Left lung (tissue), 1 donor: Measurements from ENCODE around the gene LDLRAP1.

DNA sequence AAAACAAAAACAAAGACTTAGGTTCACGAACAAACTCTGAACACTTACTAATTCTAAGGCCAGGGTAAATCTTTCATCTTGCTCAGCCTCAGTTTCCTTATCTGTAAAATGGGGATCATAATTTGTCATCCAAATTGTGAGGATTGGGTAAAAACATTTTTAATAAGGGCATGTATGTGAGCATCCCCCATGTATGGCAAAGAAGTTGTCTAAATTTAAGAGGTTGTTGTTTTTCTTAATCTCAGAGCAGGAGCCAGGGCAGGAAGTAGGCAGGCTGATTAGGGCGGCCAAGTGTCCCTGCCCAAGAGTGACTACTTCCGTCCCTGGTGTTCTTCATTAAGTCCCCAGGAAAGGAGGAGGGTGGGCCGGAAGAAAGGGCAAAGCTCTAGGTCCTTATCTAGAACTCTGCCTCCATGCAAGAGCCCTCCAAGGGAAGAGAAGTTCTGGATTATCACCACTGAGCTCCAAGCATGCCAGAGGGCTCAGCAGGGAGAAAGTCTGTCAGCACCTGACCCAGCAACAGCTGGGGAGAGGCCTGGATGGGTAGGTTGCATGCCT lies 49.9 kb upstream of the CLIC4 start:
- PRO-cap: no peak

DNA sequence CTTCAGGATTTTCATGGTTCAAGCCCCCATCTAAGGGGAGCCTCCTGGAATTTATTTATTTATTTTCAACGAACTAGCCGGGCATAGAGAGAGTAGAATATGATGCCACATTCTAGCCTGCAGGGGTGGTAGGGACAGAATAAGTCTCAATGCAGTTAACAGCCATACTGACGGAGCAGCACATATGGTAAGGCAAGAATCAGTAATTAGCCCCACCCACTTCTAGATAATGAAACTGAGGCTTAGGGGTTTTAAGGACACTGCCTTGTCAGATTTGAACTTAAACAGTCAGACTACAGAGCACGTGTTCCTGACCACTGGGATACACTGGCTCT lies 1.9 kb upstream of the CLIC4 start:
- PRO-cap: no peak

GRCh38 chr1:24765045-24765738 lies 19.9 kb downstream of the CLIC4 start:
- PRO-cap: no peak

DNA sequence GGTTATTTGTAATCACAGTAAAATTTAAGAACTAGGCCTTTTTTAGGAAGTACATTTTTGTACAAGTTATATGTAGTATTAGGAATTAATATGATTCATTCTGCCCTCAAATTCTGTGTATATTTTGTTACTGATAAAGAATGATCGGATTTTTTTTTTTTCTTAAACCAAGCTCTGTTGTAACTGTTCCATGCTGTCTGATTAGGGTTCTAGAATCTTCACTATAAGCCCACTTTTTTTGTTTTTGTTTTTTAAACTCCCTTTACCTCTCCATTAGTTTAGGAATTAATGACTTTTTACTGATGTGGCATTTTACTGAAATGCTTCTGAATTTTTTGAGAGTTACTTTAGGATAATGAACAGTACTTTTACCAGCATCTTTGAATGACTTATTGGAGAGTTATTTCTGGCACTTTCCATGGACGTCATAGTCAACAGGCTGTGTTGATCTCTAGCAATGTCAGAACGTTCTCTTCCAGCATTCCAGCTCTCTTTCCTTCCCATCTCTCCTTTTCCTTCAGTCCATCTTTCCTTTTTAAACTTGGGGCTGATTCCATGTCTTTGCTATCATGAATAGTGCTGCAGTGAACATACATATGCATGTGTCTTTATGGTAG lies 48.4 kb downstream of the CLIC4 start:
- PRO-cap: no peak

- PRO-cap: no peak
These were observed 18.6 kb downstream of the RUNX3 start for GRCh38 chr1:24911322-24912010.

- PRO-cap: no peak
These were observed 7.7 kb downstream of the RUNX3 start for GRCh38 chr1:24921980-24923117.

DNA sequence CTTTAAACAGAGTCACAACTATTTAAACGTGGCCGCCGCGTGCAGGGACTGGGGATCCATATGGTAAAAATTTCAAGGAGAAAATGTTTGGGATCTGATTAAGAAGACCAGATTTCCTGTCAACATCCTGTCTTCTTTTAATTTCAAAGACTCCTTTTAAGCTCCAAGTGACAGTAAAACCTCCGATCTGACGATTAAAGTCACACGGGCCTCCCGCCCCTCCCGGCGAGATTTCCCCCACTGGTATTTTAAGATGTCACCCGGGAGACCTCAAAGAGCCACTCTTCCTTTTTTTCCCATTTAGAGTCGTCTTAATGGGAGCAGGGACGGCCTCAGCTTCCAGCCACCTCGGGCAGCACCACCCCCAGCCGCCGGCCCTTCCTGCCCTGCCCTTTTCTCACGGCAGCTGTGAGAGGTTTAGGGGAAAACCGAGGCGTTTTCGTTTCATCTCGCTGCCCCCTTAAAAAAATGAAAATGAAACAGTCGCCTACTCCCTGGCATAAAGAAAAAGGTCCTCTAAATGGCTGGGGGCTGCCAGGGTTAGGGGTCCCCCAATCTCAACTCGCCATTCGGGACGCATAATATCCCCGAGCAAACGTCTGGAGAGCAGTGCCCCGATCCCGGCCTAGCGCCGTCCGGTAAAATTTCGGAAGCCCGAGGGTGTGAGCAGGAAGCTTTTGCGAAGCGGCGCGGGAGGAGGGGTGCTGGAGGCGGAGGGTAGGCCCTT lies 1.4 kb downstream of the RUNX3 start:
- PRO-cap: no peak

GRCh38 chr1:24963231-24963936 lies 33.3 kb upstream of the RUNX3 start:
- PRO-cap: no peak

GRCh38 chr1:24988357-24988700 lies 58.3 kb upstream of the RUNX3 start:
- PRO-cap: no peak

DNA sequence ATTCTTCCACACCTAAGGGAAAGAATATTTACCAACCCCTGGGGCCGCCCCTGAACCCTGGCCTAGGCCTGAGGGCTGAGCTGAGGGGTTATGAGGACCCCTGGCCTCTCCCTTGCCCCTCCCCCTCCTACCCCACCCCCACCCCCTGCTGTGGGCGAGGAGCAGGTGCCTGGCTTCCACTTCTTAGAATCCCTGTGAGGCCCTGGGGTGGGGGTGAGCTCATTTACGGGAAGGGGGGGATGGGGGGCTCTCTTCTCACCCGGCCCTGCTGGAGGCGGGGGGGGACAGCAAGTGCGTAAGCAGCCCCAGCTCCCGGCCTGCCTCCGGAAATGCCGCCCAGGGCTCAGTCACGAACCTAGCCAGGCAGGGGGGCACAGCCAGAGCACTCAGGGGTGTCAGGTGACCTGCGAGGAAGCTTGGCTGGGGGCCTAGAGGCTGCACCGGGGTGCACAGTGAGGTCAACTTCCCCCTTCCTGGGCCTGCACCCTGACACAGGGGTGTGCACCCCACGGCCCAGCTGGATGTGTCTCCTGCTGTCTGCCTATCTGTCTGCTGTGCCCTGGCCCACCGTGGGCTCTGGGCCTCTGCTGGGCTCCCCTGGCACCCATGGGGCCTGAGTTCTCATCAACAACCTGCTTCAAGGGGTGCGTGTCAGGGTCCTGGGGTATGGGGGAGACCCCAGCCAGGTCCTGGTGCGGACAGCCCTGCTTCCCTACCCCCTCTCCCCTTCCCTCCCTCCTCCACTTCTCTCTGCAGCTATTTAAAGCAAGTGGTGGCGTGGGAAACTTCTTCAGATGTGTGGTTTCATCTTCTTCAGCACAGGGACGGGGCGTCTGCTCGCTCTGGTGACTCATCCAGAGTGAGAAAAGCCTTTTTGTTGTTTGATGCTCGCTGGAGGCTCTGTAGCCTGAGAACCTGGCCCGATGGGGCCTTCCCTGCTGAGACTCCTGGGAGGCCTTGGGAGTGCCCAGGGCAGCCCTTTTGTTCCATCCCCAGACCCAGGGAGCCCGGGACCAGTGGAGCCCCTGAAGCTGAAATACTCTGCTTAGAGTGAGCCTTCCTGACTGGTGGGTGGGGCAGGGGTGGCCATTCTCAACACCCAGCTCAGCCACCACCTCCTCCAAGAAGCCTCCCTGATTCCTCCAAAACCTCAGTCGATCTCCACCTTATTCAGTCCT lies 92.5 kb upstream of the RUNX3 start:
- PRO-cap: bidirectional peak, plus-strand start at position 494 of the sequence, minus-strand start at position 331 of the sequence

DNA sequence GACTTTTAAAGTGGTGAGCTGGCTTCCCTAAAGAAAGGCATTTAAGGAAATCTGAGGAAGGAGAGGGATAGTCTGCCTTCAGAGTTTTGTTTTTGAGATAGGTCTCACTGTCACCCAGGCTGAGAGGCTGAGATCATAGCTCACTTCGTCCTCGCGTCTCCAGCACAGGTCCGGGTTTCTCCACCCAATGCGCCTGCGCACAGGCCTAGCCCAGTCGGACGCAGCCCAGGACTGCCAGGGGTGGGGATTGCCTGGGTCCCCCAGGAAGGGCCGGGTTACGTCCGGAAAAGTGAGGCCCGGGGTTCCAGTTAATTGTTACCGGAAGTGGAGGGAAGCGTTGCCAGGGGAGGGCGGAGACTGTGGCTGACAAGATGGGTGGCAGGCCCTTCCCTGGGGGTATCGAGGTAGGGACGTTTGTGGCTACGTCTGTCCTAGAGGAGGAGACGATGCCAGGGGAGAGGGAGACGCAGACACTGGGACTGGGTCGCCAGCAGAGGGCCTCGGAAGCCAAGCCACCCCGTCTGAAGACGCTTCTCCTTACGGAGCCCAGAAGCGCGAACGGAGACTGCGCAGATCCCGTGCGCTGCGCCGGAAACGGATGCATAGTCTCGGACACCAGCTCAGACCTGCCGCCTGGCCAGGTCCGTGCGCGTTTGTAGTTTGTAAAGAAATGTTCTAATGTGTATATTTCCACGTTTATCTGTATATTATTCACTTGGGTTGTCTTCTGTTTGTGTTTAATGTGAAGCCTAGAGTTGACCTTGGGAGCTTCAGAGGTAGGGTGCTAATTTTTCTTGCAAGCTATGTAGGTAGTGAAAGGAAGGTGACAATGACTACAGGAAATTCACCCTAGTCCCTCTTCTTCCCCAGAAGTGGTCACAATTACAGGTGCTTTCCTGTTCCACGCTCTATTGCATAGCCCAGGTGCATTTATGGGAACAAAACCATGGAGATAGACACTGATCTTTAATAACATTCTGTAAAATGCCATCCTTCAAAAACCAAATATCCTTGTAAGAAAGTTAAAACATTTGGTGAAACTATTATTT lies 7.4 kb downstream of the RSRP1 start:
- PRO-cap: bidirectional peak, plus-strand start at position 343 of the sequence, minus-strand start at position 178 of the sequence; bidirectional peak, plus-strand start at position 603 of the sequence, minus-strand start at position 560 of the sequence

DNA sequence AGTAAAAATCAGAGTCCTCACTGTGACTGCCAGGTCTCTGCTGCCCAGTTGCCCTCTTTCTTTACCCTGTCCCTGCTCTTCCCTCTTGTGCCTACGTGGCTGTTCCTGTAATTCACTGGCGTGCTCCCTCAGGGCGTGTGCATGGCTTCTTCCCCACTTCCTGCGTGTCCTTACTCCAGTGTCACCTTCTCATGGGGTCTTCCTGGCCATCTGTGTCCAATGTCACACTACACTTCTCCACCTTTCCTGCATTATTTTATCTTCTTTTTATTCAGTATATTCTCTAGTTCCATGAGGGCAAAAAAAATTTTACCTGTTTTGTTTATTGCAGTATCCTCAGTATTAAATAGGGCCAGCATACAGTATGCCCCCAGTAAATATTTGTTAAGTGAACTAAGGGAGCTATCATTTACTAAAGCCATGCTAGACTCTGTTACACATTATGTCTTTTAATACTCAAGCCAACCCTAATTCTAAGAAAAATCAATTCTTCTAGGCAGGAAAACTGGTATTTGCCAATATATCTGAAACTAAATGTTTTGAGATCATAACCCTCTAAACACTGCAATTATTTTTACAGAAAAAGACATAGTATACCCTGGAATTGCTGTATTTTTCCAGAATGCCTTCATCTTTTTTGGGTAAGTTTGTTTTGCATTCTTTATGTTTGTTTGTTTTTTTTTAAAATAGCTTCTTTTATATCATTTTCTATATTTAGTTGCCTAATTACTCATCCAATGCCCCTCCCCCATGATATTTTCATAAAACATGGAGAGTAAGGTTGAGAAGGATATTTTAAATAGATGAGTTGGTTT lies 18.3 kb downstream of the TMEM50A start:
- PRO-cap: no peak

DNA sequence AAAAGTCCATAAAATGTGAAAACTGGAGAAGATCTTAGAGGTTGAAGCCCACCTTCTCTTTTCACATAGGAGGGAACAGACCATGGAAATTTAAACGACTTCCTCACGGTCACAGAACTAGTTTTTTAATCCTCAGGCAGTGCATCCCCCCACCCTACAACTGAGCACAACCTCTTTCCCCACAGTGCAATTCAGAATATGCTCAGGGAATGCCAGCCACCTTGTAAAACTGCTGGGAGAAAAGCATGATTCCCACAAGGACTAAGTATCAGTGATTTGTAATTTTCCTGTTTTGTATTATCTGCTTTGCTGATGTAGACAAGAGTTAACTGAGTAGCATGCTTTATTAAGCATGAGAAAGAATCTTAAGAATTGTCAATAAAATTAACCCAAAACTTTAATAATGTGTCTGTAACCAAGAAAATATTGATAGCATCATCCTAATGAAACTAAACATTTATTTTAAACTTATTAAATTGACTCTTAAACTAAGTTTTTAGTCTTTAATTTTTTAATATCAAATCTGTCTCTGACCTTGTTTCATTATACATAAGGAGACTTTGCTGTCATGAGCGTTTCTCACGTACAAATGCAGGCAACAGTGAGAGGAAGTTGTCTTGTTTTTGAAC lies 23.9 kb downstream of the TMEM50A start:
- PRO-cap: no peak

DNA sequence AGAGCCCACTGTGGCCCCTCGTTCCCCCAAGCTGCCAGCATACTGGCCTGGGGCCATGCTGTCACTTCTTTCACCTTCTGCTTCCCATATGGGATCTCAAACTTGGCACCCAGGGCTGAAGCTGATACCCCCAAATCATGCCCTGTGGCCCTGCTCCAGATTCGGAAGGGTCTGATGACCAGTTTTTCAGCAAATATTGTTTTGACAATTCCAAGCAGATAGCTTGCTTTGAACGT lies 873 bp downstream of the MACO1 start:
- PRO-cap: no peak

- PRO-cap: no peak
These were observed 53.2 kb downstream of the MACO1 start for GRCh38 chr1:25483657-25484553.

DNA sequence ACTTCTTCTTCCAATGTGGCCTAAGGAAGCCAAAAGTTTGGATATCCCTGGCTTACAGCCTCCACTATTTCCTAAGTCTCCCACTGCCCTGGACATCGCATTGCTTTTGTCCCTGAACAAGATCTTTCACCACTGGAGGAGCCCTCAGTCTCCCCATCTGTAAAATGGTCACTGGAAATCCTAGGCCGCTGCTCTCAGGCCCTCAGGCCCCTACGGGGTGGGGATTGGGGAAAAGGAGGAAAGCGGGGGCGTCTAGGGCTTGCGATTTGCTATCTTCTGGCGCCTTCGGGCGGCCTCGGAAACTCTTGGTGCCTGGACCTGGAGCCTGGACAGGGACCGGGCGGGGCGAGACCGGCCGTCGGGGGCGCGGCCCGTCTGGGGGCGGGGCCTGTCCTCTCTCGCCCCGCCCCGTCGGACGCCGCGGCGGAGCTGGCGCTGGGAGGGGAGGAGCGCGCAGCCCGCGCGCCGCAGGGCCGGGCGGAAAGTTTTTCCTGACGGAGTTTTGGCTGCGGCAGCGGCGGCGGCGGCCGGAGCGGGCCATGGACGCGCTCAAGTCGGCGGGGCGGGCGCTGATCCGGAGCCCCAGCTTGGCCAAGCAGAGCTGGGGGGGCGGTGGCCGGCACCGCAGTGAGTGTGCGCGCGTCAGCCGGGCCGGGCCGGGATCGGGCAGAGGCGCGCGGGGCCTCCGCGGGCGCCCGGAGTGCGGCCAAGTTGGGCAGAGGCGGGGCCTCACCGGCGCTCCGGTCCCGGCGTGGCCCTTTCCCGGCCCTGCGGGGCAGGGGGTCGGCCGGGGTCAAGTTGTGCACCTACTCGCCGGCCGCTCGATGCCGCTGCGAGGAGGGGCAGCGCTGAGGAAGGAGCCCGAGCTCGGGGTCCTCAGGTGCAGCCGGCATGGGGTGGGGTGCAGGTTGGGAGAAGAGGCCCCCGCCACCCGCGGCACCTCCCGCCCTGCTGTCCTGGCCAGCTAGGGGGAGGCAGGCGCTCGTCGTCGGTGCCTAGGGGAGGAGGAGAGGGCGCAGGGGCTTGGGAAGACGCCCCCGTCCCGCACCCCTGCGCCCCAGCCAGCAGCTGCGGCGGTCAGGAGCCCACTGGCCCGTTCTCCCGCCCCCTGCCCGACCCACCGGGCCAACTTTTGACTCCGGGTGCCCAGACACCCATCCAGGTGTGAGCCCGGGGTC lies at the start of gene LDLRAP1:
Gene LDLRAP1 (plus strand): TSS at position 447 of the 1,178 bp plus-strand sequence.
- PRO-cap: bidirectional peak, plus-strand start at position 426 of the sequence, minus-strand start at position 307 of the sequence

DNA sequence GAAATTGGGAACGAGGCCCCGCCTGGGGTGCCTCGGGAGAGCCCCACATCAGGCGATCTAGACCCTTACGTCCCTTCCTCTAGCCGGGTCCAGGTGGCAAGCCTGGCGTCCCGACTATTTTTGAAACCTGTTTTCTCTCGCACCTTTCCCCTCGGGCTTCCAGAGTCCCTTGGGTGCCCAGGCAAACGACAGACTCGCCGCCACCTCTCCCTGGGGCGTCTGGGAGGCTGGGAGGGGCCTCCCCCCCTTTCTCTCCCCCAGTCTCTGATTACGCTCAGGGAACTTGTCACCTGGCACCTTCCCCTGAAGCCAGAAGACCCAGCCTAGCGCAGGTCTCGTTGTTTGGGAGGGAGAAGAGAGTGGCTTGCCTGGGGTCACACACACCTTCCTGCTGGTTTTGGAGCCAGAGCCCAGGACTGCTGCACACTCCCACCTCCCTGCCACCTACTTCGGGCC lies 974 bp downstream of the LDLRAP1 start:
- PRO-cap: no peak

DNA sequence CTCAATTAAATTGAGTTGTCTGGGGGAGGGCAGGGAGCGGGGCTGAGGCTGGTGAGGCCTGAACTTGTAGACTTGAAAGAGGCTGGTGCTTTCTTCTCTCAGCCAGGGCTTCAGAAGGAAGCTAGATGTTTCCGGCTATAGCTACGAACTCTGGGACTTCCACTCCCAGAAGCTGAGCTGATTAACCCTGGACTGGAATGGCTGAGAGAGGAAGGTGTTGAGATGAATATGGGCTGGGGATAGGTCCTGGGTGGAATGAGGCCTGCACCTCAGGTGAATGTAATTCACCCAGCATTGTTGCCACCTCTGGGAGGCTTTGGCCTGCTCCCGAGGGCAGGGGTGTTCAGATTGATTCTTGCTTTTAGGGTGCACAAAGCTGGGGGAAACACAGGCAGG lies 18.1 kb downstream of the LDLRAP1 start:
- PRO-cap: no peak

GRCh38 chr1:25569392-25570415 lies 26.3 kb downstream of the LDLRAP1 start:
- PRO-cap: no peak

GRCh38 chr1:25695539-25696489 lies 79.2 kb downstream of the MAN1C1 start:
- PRO-cap: unidirectional peak, minus-strand start at chr1:25695829